Vein endothelial cell (primary cell): ENCODE results near the gene EVX2.

- CAGE, long polyA plus RNA: no peak
Observed at GRCh38 chr2:172230540-172231651, 128.2 kb upstream of the DLX2 start.

- CAGE, long polyA plus RNA: no peak
Observed at GRCh38 chr2:172470734-172471196, 43.4 kb downstream of the ITGA6 start.

- CAGE, long polyA plus RNA: no peak
Observed at GRCh38 chr2:172847182-172847578, 111.5 kb downstream of the RAPGEF4 start.

- CAGE, long polyA plus RNA: no peak
Observed at GRCh38 chr2:172928765-172929179, 146.9 kb upstream of the MAP3K20 start.

DNA sequence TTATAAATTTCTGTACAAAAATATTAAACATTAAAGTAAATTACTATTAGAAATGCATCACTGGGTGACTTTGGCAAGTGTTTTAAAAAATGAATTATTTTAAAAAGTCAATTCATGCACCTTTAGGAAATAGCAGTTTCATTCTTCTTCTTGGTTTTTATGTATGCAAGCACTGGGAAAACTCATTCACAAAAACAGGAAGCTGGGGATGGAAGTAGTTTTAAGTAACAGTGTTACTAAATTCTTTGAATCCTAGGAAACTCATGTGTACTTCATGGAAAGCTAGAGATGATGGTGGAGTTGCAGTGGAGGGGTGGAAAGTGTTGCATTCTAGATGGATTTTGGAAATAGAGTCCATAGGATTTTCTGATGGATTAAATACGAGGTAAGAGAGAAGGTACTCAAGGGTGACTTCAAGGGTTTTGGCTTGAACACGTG, 142.7 kb upstream of the MAP3K20 start:
- CAGE, long polyA plus RNA: no peak

DNA sequence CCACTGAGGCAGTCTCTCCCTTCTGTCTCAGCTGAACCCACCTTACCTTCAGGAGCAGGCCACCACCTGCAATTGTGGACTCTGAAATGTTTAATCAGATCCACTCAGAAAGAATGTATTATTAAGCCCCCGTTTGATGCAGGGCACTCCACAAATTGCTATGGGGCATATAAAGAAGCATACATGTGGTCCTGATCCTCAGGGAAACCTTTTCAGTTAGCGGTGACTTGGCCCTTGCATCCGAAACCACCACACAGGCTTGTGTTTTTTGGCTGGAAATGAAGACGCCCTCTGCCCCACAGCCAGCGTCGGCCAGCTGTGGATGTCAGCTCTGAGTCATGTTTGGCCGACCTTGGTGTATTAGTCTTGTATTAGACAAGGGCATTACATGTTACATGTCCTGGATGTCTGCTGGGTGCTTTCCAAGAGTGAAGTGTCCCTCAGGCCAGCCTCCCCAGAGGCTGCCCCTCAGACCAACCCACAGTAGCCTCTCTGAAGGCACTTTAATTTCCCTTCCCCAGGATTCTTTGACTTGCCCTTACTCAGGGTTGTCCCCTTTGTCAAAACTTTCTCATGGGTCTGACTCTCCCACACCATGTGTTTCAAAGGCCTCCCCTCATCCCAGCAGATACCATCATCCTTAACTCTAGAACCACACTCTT, 107.5 kb upstream of the MAP3K20 start:
- CAGE, long polyA plus RNA: no peak

GRCh38 chr2:173086523-173086978, 10.9 kb downstream of the MAP3K20 start:
- CAGE, long polyA plus RNA: no peak

DNA sequence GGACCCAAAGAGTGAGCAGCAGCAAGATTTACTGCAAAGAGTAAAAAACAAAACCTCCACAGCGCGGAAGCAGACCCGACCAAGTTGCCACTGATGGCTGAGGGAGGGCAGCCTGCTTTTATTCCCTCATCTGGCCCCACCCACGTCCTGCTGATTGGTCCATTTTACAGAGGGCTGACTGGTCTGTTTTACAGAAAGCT, 72.8 kb upstream of the CDCA7 start:
- CAGE, long polyA plus RNA: no peak

DNA sequence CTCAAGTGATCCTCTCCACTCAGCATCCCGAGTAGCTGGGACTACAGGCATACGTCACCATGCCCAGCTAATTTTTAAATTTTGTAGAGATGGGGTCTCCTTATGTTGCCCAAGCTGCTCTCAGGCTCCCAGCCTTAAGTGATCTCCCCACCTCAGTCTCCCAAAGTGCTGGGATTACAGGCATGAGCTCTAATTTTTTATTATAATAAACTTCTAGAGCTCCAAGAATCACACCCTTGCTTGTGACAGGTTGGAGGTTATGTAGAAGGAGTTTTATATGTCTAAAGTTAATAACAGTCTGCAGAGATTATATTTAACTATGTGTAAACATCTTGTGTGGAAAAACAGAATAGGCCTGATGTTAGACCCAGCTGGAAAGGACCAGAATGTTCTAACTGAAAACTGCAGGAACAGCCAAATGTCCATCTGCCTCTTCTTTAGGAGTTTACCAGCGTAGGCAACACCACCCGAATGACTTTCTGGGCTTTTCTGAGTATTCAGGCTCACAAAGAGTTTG, 67.2 kb upstream of the CDCA7 start:
- CAGE, long polyA plus RNA: no peak

DNA sequence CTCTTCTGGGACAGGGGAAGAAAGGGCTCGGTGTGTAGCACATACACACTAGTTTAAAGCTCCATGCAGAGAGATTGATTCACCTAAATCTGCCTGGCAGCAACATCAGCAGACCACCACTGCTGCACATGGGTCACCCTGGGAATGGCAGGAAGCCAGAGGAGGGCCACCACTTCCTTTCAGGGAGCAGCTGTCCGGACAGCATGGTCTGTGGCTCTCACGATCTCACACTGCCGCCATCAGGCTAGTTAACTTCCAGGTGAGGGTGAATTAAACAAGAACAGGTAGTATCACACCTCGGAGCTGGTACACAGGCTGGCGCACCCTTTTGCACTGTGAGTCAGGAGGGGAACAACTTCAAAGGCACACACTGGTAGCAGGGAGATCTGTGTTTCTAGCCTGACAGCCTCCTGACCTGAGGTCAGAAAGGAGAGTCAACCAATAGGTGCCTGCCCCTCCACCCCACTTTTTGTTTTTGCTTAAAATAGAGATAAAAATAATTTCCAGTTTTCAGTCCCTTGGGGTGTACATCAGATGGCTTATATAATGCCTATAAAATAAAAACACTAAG, 108.5 kb downstream of the CDCA7 start:
- CAGE, long polyA plus RNA: no peak

DNA sequence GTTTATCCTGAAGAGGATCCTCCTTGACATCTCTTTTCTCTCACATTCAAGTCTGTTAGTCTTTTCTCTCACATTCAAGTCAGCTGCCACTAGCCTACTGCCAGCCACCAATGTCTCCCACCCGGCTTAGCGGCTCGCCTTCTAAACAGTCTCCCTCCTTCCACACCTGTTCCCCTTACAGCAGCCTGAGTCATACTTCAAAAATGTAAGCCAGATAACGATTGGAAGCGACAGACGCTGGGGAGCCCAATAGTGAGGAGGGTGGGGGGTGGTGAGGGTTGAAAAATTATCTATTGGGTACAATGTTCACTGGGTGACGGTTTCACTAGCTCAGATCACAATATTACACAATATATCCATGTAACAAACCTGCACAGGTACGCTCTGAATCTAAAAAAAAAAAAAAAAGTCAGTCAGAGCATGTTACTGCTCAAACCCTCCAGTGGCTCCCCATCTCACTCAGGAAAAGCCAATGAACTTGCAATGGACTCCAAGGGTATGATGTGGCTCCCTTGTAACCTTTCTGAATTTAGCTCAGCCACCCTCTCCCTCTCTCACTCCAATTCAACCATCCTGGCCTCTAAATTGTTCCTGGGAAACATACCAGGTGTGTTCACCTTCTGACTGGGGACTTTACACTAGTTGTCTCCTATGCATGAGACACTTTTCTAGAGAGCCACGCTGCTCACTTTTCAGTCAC, 38.9 kb upstream of the SP3 start:
- CAGE, long polyA plus RNA: no peak

DNA sequence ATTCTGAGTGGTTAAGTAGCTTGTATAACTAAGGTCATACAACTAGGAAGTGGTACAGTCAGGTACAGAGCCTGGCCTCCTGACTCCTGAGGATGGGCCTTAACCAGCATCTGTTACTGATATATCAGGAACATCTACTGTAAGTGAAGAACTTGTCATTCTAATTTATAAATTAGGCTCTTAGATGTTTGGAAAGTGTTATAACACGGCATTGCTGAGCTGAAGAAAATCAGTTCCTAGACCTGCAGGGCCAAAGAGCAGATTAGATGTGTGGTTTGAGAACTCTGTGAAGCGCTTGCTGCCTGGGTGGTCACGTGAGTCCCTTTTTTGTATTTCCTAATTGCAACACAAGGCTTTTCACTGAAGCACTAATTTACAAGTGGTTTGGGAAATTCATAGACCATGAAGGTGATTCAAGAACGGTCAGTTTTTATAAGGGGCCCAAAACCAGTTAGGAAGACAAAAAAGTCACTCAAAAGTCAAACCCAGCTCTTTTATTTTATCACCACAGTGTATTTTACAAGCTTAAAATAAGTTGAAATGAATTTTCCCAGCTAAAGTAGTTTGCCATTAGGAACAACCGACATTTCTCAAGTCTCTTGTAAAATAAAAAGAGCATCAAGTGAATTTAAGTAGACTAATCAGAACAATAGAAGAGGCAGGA, 106.9 kb upstream of the SP3 start:
- CAGE, long polyA plus RNA: no peak

GRCh38 chr2:174120978-174121700, 127.2 kb downstream of the OLA1 start:
- CAGE, long polyA plus RNA: no peak

DNA sequence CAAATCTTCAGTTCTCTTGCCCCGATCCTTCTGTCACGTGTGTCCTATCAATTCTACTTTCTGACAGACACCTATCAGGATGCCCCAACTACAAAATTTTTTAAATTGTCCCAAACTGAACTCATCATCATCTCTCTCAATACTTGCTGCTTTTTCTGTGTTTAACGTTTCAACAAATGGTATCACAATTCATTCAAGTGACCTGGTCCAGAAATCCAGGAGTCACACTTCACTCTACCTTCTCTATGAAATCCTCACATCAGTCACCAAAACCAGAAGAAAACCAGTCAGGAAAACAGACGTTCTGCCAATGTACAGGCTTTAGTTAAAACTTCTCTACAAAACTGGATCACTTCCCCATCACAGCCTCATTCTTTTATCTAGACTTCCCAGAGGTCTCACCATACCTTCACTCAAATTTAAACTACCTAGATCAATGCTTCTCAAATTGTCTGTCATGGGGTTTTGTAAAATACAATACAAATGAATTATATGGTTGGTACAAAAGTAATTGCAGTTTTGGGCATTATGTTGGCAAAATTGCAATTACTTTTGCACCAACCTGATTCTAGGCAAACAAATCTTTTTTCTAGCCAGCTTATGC, 26.7 kb downstream of the OLA1 start:
- CAGE, long polyA plus RNA: no peak

DNA sequence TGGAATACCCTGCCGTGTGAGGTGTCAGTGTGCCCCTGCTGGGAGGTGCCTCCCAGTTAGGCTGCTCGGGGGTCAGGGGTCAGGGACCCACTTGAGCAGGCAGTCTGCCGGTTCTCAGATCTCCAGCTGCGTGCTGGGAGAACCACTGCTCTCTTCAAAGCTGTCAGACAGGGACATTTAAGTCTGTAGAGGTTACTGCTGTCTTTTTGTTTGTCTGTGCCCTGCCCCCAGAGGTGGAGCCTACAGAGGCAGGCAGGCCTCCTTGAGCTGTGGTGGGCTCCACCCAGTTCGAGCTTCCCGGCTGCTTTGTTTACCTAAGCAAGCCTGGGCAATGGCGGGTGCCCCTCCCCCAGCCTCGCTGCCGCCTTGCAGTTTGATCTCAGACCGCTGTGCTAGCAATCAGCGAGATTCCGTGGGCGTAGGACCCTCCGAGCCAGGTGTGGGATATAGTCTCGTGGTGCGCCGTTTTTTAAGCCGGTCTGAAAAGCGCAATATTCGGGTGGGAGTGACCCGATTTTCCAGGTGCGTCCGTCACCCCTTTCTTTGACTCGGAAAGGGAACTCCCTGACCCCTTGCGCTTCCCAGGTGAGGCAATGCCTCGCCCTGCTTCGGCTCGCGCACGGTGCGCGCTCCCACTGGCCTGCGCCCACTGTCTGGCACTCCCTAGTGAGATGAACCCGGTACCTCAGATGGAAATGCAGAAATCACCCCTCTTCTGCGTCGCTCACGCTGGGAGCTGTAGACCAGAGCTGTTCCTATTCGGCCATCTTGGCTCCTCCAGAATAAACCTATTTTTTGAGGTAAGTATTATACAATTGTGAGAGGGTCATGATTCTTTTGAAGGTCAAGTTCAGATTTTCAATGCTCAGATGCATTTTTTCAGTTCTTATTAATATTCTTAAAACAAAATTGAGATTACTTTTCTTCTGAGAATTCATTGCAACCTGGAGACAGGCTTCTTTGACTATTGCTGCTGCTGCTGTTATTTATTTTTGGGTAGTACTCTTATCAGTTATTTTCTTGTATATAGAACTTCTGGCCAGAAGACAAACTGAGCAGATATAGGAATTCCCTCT, 14.5 kb downstream of the SCRN3 start:
- CAGE, long polyA plus RNA: no peak

- CAGE, long polyA plus RNA: no peak
Observed at GRCh38 chr2:174567681-174568427, 29.8 kb downstream of the WIPF1 start.

DNA sequence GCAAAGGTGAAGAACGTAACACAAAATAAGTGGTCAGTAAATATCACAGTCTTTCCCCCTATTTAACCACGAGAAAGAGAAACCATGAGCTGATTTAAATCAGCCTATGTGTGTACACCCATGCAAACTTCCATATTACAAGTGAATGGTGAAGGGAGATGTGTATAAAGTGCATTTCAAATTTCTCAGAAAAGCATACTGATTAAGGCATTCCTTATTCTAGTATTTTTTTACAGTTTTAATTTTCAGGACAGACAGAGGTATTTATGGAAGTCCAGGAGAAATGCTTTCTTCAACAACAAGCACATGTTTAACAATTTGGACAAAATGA, 2.1 kb downstream of the WIPF1 start:
- CAGE, long polyA plus RNA: no peak

DNA sequence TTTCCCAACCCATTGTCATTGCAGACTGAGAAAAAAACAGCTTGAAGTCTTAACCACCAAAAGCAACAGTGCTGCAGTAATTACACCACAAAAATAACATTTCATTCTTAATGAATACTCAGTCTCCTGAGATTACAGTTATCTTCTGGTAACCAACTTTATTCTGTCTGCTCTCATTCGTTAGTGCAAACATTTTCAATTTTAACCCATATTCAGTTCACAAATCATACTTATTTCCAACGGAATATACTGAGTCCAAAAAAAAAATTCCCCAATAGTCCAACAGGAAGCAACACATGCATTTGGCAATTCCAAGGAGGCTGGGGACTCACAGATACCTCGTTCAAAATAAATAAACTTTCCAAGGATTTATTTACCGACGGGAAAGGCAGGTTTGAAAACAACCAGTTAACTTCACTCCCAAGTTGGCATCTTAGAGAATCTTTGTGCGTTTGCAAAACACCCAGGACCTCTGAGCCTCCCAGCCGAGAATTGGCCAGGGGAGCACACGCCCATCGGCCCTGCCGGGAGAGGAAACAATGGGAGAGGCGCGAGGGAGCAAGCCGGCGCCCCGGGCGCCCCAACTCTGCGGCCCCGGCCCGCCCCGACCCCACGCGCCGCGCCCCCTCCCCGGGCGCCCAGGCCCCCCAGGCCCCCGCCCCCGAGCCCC, 868 bp downstream of the CHN1 start:
- CAGE, long polyA plus RNA: no peak

- CAGE, long polyA plus RNA: no peak
Observed at GRCh38 chr2:175953149-175953772, 48.8 kb downstream of the LNPK start.

DNA sequence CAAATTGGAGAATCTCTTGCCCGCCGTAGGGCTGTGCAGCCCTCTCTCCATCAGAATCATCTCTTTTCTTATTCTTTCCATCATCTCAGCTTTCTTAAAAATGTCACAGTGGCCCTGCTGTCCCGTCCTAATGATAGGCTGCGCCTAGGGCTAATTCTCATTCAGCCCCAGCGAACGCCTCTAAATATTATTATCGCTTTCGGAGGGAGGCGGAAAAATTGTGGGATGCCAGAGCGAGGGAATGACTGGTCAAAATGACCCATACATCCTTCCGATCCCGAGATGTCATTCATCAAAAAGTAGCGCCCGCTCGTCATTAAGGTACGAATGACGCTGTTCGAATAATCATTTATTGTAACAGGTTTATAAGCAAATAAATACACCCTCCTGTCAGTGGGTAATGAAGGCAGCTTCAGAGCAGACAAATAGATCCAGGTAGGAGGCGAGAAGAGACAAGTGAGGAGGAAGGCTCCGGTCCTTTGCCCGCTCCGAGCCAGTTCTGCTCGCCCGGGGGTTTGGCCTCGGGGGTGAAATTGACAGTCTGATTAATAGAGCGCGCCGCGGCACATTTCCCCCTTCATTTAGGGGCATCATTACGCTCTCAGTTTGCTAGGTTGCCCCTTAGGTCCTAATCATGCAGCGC, at the start of gene EVX2:
TSS of gene EVX2 (minus strand) at position 270 of the 643 bp plus-strand sequence.
- CAGE, long polyA plus RNA: no peak